Airway epithelial cell (primary cell): ENCODE results near the genes IGF2BP1, B4GALNT2 and GNGT2.

GRCh38 chr17:48870154-48870674, 22.4 kb upstream of the ATP5MC1 start:
- RAMPAGE, long total RNA: no peak

- RAMPAGE, long total RNA: no peak
Observed at GRCh38 chr17:48908015-48908347, 226 bp upstream of the UBE2Z start.

DNA sequence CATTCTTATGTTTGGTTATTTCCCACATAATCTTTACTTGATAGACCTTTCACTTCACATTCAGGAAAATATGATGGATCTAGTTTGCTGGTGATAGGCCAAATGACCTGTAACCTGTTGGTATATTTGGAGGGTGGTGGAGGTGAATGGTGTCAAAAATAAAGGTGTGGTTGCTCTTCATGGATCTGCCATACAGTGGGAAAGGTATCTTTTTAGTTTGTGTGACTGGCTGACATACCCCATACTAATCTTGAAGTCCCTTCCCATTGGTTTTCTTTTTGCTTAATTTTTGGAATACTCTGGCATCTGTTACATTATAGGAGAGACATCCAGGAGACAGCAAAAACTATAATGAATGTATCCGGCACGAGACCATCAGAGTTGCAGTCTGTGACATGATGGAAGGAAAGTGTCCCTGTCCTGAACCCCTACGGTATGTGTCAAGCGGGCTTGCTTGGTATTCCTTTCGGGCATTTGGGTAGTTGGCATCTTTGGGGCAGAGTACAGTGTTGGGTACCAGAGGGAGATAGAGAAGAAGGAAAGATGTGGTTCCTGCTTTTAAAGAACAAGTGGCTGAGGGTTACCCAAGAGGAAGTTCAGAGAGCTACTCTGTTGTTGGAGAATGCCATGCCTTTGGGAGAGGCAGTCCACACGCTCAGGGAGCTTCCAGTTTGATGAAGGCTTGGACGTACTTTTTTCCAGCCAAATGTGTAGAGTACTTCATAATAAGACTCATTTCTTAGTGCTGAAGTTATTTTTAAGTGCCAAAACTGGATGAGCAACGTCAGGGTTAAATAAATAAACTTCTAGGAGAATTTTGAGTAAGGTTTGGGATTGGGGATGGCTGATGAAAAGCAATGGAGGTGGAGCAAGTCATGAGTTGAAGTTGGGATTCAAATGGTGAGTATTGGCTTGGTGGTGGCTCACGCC, 12.9 kb downstream of the UBE2Z start:
- RAMPAGE, long total RNA: no peak

DNA sequence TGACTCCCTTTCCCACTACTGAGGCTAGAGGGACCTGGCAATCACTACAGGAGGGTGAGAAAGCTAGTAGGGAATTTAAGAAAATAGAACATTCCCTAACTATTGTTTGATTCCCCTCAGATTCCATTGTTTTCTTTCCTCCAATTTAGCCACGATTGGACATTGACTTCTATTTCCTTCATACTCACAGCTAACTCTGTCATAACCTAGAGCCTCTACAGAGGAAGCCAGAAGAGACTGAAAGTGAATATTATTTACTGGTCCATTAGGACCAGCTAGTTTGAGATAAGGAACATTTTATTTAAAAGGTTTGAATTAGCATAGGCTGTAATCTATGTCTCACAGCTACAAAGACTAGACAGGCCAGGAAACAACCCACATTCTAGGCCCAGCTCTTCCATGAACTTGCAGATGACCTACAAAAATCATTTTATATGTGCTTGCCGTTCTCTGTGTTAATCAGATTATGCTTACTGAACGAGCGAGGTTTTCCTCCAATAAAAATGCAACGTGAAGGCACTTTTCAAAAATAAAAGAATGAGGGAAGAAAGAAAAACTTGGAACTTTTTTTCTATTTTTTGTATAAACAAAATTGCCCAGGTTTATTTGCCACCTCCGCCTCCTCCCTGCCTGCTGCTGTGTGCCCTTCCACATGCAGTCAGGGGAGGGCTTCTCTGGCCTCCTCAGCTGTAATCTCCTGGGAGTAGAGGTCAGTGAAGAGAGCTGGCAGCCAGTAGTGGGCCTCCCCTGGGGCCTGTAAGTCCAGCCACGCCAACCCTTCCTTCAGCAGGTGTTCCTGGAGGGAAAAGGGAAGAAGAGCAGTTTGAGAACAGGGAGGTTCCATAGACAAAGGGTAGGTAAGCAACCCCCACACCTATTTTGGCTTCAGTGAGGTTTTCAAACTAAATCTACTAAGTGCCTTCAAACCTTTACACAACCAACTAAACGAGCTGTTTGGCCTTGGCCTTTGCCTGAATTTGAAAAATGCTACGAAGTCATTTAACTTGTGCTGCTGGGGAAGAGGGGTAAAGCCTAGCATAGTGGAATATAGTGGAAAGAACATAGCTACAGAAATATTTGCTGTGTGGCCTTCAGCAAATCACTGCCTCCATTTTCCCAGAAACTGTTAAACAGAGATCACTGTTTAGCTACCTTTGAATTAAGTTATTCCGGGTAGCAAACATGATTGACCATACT, 14.4 kb downstream of the SNF8 start:
- RAMPAGE, long total RNA: no peak

DNA sequence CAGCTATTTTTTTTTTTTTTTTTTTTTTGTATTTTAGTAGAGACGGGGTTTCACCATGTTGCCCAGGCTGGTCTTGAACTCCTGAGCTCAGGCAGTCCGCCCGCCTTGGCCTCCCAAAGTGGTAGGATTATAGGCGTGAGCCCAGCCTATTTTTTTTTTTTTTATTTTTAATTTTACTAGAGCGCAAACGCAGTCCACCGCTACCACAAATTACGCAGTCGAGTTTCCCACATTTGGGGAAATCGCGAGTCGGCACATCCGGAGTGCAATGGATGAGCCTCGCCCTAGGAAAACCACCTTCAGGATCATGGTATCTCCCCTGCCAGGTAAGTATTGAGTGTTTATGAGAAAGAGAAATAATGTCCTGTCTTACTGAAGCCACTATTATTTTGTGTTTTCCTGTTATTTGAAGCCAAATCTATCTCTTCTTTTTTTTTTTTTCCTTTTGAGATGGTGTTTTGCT, 4.6 kb upstream of the SNF8 start:
- RAMPAGE, long total RNA: no peak

- RAMPAGE, long total RNA: no peak
Observed at GRCh38 chr17:48966842-48967142, 1.6 kb downstream of the GIP start.

DNA sequence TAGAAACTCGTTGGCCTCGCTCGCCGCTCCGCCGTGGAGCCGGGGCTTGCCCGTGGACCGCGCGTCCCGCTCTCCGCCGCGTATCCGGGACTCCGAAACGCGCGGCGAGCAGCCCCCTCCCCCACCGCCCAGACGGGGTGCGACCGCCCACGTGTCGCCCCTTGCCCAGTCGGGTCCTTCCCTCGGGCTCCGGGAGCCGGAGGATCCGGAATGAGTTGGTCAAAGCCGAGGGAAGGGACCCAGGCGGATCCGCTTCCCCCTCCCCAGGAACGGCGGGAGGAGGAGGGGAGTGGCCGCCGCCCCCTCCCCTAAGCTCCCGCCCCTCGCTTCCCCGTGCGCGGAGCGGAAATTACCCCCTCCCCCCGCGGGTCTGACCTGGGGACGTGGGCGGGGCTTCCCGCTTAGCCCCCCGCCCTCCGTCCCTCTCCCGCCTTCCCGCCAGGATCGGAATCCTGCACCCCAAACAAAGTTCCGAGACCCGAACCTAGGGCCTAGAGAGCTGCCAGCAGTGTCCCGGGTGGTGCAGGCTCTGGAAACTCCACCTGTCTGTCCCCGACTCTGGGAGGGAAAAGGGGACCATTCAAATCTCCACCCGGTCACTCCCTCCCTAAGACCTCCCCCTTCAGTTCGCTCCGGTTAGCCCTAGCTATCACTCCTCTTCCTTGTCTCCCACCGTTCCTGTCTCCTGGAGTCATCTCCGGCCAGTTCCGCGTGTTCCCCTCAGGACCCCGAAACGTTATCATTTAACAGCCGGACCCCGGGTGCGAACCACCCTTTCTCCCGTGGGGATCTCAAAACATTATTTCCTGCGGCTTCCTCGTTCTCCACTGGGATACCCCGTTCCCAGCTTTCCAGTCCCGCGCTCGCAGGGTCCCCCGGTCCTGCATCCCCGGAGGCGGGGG, 1.0 kb upstream of the IGF2BP1 start:
- RAMPAGE, long total RNA: no peak

- RAMPAGE, long total RNA: no peak
Observed at GRCh38 chr17:48996836-48997693, at the start of gene IGF2BP1. IGF2BP1 (plus strand) TSS chr17:48997385.

GRCh38 chr17:48998158-48998489, 939 bp downstream of the IGF2BP1 start:
- RAMPAGE, long total RNA: no peak

GRCh38 chr17:49013620-49014277, 16.6 kb downstream of the IGF2BP1 start:
- RAMPAGE, long total RNA: no peak

DNA sequence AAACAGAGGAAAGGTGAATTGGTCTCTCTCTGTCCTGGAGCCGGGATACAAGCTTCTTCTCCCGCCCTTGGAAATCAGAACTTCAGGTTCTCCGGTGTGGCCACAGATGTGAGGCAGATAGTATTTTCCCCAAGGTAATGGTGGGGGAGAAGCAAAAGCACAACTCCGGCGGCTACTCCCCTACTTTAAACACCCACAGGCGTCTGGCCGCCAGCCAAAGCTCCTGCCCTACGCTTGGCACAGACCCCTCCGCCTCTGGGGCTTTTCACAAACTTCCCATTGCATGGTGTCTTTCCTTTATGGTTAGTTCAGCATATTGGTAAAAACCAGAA, 39.5 kb upstream of the B4GALNT2 start:
- RAMPAGE, long total RNA: no peak

GRCh38 chr17:49132506-49133524, at the start of gene B4GALNT2:
B4GALNT2 (plus strand) TSS chr17:49132769.
- RAMPAGE, long total RNA: no peak

DNA sequence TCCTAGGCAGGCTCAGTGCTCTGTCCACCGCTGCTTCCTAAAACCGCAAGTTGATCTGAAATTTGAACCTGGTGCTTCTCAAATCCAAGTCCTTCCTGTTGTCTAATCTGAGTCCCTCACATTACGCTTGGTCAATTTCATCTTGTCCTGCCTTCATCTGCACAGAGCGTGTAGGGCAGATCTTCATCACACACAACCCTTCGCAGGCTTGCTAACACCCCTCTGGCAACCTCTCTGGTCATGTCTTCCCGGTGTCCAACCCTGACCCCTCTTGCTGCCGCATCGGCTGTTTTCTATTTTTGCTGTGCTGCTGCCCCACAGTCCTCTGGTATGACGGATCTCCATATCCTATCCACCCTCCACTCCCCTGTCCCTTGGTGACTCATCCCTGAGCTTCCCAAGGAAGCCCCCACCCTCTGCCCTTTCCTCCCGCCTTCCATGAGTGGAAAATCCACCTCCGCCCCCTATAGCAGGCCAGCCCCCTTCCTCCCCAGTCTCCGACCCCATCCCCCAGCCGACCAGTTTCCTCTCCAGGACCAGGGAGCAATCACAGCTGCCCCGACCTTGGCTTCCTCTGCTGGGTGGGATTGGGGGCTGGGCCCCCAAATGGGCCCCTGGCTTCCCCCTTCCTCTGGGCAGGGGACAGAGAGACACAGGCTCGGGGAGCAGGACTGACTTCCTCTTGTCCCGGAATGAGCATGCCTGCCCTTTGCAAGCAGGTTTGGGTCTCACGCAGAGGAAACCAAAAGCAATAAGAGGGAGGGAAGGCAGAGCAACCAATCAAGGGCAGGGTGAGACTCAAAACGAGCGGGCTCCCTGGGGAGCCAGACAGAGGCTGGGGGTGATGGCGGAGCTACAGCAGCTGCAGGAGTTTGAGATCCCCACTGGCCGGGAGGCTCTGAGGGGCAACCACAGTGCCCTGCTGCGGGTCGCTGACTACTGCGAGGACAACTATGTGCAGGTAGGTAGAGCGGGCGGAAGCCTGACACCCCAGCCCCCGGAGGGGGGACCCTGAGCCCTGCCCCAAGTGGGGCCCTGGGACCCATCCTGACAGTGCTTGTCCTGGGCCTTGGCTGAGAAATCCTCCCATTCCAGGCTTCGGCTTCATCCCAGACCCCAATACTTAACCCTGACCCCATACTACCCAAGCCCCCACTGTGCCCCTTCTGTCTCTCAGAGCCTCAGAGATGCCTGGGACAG, at the start of gene GNGT2:
Gene GNGT2, minus strand, starts transcription at position 694 of the 1,200 bp plus-strand sequence.
- RAMPAGE, long total RNA: no peak

- RAMPAGE, long total RNA: no peak
Observed at GRCh38 chr17:49216995-49217714, 6.6 kb downstream of the ABI3 start.

DNA sequence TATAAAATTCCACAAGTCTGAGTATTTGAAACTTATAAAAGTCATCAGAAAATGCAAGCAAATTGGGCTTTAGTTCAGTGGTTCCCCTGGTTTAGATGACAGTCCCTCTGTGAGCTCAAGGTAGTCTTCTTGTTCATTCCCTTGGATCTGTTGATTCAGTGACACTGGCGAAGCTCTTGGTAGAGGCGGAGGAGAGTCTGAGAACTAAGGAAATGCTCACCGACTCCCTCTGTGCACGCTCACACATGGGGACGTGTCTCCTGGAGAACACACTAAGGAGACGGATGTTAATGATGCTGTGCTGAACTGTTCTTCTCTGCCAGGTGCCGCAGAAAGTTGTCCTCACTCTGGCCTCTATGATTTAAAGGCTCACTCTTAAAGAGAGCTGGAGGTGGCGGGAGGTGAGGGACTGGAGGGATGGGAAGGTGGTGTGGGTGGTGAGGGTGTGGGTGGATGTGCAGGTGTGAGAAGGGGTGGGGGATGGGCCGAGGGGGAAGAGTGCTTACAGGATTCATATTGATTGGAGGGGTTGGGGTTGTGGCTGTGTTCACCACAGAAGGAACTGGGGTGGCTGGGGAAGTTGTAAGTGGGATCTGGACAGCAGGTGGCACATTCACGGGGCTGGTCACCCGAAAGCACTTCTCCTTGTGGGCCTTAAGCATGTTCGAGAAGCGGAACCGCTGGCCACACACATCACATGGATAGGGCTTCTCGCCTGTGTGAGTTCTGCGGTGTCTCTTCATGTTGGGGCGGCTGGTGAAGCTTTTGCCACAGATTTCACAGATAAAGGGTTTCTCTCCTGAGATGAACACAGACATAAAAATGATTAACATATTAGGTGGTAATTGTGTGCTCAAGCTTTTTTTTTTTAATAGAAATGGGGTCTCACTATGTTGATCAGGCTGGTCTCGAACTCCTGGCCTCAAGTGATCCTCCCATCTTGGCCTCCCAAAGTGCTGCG, 63.6 kb downstream of the ZNF652 start:
- RAMPAGE, long total RNA: no peak

GRCh38 chr17:49360206-49360425, 1.9 kb downstream of the ZNF652 start:
- RAMPAGE, long total RNA: no peak

GRCh38 chr17:49408913-49409555, 5.6 kb downstream of the PHB1 start:
- RAMPAGE, long total RNA: no peak

DNA sequence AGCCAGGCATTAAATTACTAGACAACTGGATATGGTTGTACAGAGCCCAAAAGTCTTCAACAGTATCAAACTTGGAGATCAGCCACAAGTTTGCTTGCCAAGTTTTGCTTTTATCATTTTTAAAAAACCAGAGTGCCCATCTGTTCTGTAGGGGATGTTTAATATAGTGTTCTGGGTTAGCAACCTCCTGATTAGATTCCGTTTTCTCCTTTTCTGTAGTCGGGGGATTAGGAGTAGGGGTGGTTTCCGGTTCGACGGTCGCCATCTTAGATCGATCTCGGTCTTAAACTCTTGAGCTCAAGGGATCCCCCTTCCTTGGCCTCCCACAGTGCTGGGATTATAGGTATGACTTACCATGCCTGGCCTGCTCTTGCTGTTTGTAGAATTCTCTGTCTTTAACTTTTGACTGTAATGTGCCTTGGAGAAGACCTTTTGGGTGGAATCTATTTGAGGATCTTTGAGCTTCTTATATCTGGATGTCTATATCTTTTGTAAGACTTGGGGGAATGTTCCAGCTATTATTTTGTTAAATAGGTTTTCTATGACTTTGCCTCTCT, 10.1 kb upstream of the PHB1 start:
- RAMPAGE, long total RNA: no peak

DNA sequence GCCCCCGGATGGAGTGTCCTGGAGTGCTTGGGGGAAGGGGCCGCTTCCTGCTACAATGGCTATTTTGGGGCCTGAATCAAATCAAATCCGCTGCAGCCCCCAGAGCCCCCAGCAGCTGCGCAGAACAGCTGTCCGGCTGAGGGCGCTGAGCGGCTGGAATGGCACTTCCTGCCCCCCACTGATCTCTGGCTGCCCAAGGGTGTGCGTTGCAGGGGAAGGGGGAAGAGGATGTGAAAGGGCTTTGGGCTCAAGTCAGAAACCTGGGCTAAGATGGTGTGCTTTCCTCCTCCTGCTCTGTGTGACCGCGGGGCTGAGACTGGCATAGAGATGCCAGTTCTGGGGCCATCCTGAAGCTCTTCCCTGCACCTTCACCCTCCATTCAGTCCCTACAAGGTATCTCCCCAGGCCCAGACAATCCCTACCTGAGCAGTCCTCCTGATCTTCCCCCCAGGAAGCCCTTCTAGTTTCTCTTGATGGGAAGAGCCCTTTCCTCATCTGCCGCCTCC, 24.4 kb upstream of the PHB1 start:
- RAMPAGE, long total RNA: no peak

- RAMPAGE, long total RNA: no peak
Observed at GRCh38 chr17:49515105-49515959, 20.2 kb downstream of the NGFR start.